Vermiform appendix (tissue), 1 donor: Measurements from ENCODE around the genes KLHL5 and RPL9.

DNA sequence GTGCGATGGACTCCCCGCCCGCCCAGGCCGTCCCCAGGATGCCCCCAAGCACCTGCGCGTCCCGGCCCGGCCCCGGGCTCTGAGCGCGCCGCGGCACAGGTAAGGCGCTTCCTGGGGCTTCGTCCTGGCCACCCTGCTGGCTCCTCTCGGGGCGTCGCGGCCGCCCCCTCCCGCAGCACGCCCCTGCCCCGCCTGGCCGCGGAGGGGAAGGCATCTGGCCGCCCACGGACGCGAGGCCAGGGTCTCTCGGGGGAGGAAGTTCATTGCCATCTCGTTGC lies 305 bp downstream of the TBC1D1 start:
- PRO-cap, result bidirectional peak, plus-strand start outside the sequence, minus-strand start at position 81 of the sequence

DNA sequence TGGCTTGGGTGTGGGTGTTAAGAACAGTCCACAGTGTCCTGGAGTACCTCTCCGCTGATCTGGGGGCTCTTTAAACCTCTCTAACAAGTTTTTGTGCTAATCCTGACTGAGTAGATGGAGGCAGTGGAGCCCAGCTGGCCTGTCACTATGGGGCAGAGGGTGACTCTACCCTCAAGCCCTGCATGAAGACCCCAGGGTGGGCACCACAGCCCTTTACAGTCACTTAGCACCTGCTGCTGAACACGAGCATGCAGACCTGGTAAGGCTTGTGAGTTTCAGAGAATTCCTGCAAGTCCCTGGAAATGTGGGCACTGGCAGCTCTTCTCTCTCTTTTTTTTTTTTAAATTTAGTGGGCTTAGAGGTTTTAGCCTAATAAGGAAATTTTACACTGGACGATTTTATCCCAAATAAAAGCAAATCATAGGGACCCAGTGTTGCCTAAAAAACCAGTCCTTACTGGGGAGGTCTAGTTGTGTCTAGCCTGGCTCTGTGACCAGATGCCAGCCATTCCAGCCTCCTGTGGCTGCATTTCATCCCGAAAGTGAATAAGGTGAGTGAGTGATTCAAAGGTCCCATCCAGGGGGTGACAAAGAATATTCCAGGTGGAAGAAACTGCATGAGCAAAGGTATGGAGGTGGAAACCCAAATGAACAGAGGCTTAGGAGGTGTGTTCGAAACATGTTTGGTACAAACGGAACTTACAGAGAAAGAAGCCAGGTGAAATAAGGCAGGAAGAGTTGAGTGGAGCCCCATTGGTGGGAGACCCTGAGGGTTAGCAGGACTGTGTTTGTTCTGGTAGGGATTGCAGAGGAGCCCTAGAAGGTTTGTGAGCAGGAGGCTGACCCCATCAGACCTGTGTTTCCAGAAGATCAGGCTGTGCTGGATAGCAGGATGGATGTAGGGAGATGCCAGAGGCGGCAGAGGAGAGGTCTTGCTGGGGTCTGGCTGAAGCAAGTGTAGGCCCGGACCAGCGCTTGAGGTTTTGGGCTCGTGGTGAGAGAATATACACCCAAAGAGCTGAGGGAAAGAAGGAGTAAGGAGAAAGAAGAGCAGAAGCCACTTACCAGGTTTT lies 31.4 kb downstream of the PTTG2 start:
- PRO-cap, result no peak

GRCh38 chr4:38109834-38110403 lies 149.7 kb downstream of the PTTG2 start:
- PRO-cap, result no peak

DNA sequence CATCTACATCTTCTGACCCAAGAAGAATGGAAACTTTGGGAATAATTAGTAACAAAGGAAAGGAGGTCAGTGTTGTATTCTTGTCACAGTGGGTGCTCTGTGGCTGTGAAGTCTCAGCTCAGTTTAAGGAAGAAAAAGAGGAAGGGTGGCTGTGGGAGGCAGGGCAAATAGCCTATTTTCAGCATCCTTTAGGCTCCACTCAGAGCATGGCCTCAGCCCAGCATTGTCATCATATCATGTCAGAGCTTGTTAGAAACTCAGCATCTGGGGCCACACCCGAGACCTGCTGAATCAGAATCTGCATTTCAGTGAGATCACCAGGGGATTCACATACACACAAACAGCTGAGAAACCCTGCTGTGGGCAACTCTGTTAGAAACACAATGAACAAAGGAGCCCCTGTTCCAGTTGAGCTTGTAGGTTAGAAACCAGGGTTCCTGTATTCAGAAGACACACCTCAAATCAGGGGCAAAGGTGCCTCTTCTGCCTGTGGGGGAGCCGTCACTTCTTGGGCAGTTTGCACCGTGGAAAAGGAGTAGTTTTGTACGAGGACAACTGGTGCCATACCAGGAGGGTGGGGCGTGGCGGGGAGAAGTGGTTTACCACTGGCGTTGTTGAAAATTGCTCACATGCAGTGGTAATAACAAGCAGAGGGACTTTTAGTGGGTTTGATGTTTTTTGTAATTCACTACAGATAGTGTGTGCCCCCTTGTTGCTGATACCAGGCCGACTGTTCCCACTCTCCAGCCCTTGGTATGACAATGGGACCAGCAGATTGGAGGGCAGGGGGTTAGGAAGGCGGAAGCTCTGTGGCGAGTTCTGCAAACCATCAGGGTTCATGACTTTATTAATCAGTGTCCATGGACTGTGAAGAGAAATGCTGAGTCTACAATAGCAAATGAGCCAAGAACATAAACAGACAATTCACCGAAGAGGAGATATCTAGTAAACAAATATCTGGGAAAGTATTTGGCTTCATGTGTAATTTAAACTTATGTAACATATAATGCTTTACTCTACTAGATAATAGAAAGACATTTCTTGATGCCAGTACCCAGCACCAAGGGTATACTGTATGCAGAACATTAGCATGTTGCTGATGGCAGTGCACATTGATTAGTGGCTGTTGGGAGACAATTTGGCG lies 169.0 kb downstream of the PTTG2 start:
- PRO-cap, result no peak

GRCh38 chr4:38319612-38320272 lies 344.3 kb upstream of the KLF3 start:
- PRO-cap, result no peak

- PRO-cap, result no peak
Measured at GRCh38 chr4:38562570-38563411, 101.2 kb upstream of the KLF3 start.

DNA sequence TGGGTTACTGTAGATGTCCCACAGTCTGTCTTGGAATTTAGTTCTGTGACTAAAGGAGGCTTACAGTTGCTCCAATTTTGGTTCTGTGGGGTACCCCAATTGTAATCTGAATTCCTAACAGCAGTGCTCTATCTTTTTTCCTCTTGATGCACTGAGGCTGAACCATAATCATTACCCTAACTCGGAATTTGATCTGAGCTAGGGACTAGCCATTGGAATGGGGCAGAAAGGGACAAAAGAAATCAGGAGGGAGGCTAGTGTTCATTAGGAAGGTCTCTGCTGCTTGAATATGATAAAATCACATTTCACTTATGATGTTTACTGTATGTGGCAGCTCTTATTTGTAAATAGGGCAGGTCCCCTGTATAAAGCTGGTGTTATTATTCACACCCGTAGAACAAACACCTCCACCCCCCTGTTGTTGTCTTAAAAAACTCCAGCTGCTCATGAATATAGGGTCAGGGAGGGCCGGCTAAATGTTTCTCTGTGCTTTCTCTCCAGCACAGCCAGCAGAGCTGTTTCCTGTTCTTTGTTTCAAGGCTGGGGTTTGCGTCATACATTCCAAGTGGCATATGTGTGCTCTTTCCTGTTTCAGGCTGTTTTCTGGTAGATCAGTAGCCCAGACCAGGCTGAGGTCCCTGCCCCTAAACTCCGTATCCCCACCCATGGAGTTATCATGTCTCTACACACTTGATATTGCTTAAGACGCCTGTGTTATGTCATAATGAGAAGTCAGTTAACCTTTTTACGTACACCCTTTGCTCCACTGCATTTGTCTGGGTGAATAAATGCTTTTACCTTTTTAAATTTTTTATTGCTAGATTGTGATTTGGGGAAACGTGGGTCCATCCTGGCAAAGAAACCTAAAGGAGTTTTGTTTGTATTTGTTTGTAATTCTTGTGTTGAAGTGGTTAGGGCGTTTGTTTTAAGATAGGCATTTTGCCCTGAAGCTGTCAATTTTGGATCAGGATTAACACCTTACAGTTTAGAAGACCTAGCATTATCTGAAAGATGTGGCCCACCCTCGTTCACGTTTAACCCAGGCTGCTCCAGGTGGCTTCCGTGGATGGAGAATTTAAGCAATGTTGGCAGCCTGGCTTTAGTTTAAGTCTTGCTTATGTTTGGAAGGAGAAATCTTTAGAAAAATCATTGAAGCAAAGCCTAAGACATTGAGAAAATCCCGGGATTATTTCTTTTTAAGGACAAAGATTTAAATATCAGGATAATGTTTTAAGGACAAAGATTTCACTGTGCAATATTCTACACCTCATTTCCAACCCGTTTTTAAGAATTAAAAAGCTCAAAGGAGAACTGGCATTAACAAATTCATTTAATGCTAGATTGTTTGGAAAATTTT lies 3.2 kb downstream of the KLF3 start:
- PRO-cap, result unidirectional peak, plus-strand start at position 131 of the sequence; bidirectional peak, plus-strand start at position 599 of the sequence, minus-strand start at position 486 of the sequence

GRCh38 chr4:38672824-38673553 lies 9.0 kb downstream of the KLF3 start:
- PRO-cap, result bidirectional peak, plus-strand start at chr4:38673358, minus-strand start at chr4:38673181

DNA sequence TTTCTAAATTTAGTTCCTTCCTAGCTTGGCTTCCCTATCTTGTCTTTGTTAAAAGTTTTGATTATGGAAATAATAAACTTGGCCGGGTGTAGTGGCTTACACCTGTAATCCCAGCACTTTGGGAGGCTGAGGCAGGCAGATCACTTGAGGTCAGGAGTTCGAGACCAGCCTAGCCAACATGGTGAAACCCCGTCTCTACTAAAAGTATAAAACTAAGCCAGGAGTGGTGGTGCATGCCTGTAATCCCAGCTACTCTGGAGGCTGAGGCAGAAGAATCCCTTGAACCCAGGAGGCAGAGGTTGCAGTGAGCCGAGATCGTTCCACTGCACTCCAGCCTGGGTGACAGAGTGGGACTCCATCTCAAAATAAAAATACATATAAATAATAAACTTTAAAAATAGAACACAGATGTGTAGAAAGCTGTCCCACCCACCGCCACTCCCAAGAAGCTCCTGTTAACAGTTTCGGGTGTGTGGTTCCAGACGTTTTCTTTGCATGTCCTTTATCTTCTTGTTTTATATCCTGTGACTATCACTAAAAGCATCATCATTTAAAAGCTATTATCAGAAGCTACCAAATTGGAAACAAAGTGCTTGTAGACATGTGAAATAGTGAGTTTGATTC lies 12.2 kb downstream of the KLF3 start:
- PRO-cap, result no peak

GRCh38 chr4:38698431-38699133 lies 34.6 kb downstream of the KLF3 start:
- PRO-cap, result no peak

DNA sequence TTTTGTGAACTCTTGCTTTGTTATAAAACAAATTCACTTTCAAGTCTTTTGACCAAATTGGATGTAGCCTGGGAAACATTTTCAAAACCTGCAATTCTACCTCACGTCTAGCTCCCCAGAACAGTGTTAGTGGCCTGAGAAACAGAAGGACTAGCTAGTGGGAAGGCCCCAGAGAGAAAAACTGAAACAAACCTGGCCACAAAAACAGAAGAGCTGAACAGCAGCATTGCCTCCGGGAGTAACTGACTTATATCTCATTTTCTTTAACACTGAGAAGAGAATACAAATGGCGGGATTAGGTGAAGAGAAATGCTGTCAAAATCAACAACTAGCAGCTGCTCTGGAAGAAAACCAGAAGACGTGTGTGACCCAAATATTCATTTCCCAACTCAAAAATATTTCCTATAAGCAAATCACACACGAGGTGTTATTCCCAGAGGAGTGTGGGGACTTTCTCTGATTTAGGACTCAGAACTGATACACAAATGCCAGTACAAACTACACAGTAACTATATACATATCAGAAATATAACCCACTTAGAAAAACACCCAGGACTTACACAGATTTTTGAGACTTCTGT lies 387 bp downstream of the TLR1 start:
- PRO-cap, result unidirectional peak, plus-strand start at position 207 of the sequence

DNA sequence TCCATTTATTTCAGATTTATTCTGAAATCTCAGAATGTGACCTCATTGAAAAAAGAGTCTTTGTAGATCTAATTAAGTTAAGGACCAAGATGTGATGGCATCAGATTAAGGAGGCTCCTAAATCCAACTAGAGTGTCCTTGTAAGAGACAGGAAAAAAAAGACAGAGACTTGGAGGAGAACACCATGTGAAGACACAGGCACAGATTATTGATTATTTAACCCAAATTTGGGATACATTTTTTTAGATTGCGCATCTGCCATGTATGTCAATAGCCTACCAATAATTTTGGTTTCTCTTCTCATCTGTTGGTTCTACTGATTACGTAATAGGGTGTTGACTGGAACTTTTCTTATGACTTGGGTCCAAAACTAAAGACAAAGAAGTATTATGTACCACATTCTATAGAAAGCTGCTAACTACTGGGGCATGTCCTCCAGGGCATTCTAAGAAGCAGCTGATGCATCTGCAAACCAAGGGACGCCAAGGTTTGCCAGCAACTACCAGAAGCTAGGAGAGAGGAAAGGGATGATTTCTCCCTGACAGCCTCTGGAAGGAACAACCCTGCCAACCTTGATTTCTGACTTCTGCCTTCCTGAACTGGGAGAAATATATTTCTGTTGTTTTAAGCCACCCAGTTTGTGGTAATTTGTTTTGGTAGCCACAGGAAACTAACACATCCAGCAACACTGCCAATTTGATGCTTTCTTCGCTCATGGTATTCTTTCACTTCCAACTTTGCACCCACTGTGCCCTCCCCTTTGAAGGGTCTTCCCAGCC lies 15.7 kb upstream of the TLR1 start:
- PRO-cap, result no peak

GRCh38 chr4:38857392-38858458 lies 1.1 kb upstream of the TLR6 start:
- PRO-cap, result unidirectional peak, plus-strand start at chr4:38857808

GRCh38 chr4:38981187-38981849 lies 50.9 kb downstream of the TMEM156 start:
- PRO-cap, result bidirectional peak, plus-strand start at chr4:38981492, minus-strand start at chr4:38981388

- PRO-cap, result bidirectional peak, plus-strand start at chr4:39045384, minus-strand start at chr4:39045452
Measured at GRCh38 chr4:39045288-39045539, 13.0 kb upstream of the TMEM156 start.

- PRO-cap, result no peak
Measured at GRCh38 chr4:39048209-39048681, 13.8 kb upstream of the KLHL5 start.

DNA sequence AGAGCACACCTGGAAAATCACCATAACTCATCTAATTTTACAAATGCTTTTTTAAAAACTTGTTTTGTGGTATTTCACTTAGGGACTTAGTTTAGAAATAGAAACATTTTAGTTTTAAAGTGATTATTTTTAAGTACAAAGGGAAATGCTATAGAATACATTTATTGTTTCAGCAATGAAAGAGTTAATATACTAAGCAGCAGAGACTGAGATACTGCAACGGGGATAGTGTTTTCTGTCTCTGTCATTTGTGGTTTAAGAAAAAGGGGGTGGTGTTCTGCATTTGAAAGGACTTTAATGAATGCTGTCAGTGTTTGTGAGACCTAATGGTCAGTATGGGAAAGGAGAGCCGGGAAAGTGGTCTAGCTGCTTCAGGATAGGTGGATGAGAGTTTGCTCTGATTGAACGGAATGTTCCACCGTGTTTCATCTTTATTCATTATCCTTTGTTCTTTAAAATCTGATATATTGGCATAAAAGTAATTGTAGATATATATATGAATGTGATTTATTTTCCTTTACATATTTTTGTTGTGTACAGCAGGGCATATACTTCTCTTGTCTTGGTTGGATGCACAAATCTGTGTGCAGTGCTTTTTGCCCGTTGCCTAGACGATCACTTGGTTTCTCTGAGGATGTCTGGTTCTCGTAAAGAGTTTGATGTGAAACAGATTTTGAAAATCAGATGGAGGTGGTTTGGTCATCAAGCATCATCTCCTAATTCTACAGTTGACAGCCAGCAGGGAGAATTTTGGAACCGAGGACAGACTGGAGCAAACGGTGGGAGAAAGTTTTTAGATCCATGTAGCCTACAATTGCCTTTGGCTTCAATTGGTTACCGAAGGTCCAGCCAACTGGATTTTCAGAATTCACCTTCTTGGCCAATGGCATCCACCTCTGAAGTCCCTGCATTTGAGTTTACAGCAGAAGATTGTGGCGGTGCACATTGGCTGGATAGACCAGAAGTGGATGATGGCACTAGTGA lies at the start of gene KLHL5:
Gene KLHL5, plus strand, starts transcription at position 214 of the 984 bp plus-strand sequence.
- PRO-cap, result no peak

GRCh38 chr4:39289742-39290302 lies 76.3 kb downstream of the RFC1 start:
- PRO-cap, result no peak

- PRO-cap, result unidirectional peak, plus-strand start at chr4:39458302; bidirectional peak, plus-strand start at chr4:39458550, minus-strand start at chr4:39458549; bidirectional peak, plus-strand start at chr4:39459058, minus-strand start at chr4:39458922
Measured at GRCh38 chr4:39457874-39458998, at the start of gene RPL9. TSS of gene RPL9 (minus strand) at chr4:39458922.

- PRO-cap, result no peak
Measured at GRCh38 chr4:39466619-39467125, 7.8 kb downstream of the LIAS start.